Melanocyte of skin (primary cell): Measurements from ENCODE around the genes PCCB and CLDN18.

DNA sequence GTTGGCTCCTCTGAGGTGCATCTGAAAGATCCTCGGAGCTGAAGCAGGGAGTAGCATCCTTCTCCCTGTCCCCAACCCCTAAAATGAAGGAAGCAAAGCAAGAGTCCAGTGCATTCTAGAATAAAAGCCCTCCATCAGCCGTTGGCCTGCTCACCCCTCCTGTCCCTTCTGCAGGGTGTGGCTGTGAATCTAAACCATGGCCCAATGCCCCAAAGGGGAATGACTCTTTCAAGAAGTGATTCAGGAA, 38.6 kb downstream of the SLCO2A1 start:
- CAGE, long polyA plus RNA, 2 experiments = no peak in any of the 2 experiments

GRCh38 chr3:134487236-134487972, 1.5 kb downstream of the CEP63 start:
- CAGE, long polyA plus RNA, 2 experiments = no peak in any of the 2 experiments

DNA sequence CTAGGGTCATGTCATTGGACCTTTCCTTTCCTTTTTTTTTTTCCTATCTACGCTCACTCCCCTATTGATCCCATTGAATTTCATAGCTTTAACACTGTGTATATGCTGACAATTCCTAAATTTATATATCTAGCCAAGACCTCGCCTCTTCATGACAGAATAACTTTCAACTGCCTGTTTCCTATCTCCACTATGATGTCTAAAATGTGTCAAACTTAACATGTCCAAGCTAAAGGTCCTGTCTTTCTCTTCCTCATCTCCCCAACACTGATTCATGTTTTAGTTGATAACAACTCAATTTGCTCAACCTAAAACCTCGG, 49.6 kb downstream of the CEP63 start:
- CAGE, long polyA plus RNA, 2 experiments = no peak in any of the 2 experiments

- CAGE, long polyA plus RNA, 2 experiments = no peak in any of the 2 experiments
These were observed 58.9 kb downstream of the CEP63 start for GRCh38 chr3:134544751-134545075.

DNA sequence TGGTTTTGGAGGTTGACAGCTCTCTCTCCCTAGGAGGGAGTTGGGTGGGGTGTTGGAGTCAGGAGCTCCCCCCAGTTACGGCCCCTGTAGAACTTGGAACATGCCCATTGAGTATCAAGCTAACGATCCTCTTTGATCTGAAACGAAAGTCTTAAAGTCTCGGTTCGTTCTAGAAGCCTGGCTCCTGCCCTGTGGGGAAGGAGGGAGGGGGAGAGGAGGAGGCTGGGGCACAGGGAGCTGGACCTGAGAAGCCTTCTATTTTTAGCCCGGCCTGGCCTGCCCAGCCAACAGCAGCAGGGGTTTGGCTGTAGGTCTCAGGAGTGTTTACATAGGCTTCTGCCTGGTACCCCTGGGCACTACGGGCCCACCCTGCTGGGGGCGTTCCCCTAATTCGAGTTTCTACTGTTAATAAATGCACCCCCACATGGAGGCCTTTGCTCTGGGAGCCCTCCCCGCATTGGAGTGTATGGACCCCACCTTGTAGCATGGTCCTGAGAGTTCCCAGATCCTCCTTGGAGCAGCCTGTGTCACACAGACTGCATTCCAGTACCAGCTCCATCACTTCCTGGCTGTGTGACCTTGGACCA, 824 bp upstream of the KY start:
- CAGE, long polyA plus RNA, 2 experiments = no peak in any of the 2 experiments

- CAGE, long polyA plus RNA, 2 experiments = no peak in any of the 2 experiments
These were observed 464.6 kb downstream of the EPHB1 start for GRCh38 chr3:135259442-135260196.

DNA sequence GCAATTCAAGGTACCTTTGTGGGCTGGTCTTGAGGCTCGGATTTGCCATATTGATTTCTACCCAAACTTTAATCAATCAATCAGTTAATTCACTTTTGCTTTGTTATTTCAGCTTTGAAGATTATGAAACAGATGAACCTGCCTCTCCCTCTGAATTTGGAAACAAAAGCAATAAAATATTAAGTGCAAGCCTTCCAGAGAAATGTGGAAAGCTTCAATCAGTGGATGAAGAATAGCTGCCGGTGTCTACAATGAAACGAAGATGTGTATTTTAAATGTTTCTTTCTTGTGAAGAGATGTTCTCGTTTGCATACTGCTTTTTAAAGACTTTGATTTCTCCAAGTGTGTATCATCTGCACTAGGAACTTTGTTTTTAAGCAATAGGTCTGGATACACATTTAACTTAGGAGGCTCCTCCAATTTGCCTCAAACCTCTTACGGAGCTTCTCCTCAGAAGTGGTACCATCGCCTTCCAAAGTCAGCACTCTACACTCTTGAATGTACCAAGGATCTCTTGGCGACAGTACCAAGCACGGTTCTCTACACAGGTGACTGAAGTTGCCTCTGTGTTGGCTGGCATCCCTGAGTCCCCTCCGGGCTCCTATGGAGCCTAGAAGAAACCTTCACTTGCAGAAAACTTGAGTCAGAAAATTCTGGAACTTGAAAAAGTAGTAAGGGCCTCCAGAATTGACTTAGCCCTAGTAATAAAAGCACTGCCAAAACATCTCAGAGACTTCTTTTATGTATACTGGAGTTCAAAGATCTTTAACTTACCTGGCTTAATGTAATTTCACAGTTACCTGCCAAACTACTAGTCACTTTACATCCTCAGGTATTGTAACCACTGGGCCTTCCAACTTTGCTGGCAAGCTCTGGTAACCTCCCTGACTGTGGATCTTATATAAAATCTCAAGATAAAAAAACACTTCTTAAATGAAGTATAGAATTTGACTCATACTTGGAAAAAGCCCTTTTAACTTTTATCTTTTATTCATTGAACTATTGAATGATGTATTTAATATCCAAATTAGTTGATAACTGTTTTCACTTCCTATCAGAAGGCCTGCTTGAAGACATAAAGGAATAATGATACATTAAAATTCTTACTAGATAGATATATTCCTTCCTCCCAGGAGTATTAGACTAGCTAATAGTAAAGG, 50.8 kb downstream of the MSL2 start:
- CAGE, long polyA plus RNA, 2 experiments = no peak in any of the 2 experiments

- CAGE, long polyA plus RNA, 2 experiments = no peak in any of the 2 experiments
These were observed 4.0 kb downstream of the MSL2 start for GRCh38 chr3:136191999-136192589.

DNA sequence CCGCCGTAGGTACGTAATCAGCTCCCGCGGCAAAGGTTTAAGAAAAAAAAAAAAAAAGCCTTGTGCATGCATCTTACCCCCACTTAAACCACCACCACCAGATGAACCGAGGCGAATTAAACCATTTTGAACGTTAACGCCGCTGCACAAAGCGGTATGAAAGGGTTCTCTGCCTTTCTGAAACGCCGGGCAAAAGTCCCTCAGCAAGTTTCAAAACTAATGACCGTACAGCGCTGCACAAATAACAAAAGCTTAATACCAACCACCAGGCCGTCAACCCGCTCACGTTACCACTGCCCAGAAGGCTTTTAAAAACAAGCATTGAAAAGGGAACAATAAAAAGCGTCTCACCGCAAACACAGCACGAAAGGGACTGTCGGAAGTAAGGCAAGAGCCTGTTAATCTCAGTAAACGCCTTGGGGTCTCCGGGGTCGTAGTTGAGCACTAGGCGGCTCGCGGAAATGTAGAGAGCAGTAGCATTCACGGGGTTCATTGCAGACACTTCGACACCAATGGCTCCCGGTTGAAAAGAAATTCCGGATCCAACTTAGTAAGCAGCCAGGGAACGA, 1.4 kb downstream of the MSL2 start:
- CAGE, long polyA plus RNA, 2 experiments = no peak in any of the 2 experiments

GRCh38 chr3:136250140-136250835, at the start of gene PCCB:
PCCB (plus strand) TSS chr3:136250340.
- CAGE, long polyA plus RNA, 2 experiments = start-site peak on the plus strand in 1 of 2 experiments, at chr3:136250352-136250372 at its widest, 71 to 338 reads per replicate

DNA sequence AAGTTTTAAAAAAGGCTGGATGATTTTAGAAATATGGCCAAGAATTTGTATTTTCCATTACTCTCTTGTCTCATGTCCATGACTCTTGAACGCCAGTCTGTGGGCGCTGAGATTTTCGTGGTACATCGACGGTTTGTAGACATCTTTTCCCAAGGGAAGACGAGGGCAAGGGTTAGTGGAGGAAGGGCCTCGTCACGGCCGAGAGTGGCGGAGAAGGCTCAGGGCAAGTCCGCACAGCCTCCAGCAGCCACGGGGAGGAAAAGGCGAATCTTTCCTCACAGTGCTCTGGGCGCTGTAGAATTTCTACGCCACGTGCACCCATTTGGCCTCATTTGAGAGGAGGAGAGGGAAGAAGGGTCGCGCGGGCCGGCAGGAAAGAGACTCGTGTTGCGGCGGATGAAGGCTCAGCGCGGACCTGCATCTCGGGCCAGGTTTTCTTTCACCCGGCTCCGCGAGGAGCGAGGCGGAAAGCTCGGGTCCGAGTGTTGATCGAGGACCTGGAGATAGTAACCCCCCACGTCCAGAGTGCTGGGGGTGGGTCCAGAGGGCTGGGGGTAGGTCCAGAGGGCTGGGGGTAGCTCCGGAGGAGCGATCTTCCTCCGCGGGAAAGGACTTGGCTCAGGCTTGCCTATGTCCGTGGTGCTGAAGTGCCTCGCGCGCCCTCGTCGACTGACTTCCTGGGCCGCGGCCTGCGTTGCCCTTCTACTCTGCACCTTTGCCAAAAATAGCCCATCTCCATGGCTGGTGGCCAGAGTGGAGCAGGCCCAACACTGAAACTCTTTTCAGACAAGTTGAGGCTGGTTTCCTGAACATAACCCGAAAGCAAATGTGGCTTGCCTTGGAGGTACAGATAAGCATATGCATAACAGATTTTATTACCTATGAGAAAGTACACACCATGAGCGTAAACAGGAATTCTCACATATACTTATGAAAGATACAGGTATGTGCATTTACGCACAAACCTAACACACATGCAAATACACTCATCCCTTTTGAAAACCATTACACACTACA, 1.1 kb downstream of the SLC35G2 start:
- CAGE, long polyA plus RNA, 2 experiments = no peak in any of the 2 experiments

DNA sequence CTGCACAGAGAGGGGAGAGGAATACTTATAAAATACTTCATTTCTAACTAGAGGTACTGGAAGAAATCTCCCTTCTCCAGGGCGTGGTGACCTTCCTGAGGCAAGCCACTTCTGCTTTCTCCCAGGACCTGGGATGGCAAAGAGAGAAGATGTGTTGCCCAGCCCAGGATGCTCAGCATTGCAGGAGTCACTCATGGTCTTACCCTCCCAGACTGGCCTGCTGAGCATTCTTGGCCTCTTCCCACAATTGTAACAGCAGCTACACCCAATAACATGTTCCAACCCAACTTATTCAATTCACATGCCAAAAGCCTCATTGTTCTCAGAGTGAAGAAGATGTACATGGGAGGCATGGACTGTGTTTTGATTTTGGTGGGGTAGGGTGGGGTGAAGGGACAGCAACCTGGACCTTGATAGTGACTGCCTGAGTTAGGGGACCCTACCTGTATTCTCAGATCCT, 37.9 kb downstream of the IL20RB start:
- CAGE, long polyA plus RNA, 2 experiments = no peak in any of the 2 experiments

DNA sequence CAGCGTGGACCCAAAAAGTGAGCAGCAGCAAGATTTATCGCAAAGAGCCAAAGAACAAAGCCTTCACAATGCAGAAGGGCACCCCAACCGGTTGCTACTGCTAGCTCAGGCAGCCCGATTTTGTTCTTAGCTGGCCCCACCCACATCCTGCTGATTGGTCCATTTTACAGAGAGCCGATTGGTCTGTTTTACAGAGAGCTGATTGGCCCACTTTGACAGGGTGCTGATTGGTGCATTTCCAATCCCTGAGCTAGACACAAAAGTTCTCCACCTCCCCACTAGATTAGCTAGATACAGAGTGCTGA, 50.2 kb upstream of the SOX14 start:
- CAGE, long polyA plus RNA, 2 experiments = no peak in any of the 2 experiments

GRCh38 chr3:138009649-138010544, at the start of gene CLDN18:
CLDN18 (plus strand) TSS chr3:138010165.
- CAGE, long polyA plus RNA, 2 experiments = no peak in any of the 2 experiments

DNA sequence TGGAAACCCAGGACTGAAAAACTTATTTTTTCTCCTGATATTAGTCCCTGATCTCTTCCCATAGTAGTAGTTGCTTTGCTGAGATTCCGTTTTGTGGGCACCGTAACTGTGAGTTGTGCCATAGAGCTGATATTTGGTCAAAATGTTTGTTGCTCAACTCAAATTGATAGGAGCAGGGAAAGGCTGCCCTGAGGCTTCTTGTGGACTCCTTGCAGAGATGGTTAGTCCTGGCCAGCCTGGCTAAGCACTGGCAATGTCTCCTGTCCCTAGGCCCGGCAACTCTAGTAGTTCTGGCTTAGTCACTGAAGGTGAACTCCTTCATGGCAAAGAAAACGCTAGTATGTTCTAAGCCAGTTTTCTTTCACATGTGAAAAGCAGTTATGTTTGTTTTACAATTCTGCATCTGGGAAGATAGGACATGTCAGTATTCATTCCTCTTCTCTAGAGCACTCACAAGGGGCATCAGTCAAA, 695 bp upstream of the DZIP1L start:
- CAGE, long polyA plus RNA, 2 experiments = no peak in any of the 2 experiments

GRCh38 chr3:138187474-138188374, 623 bp downstream of the ARMC8 start:
- CAGE, long polyA plus RNA, 2 experiments = no peak in any of the 2 experiments

DNA sequence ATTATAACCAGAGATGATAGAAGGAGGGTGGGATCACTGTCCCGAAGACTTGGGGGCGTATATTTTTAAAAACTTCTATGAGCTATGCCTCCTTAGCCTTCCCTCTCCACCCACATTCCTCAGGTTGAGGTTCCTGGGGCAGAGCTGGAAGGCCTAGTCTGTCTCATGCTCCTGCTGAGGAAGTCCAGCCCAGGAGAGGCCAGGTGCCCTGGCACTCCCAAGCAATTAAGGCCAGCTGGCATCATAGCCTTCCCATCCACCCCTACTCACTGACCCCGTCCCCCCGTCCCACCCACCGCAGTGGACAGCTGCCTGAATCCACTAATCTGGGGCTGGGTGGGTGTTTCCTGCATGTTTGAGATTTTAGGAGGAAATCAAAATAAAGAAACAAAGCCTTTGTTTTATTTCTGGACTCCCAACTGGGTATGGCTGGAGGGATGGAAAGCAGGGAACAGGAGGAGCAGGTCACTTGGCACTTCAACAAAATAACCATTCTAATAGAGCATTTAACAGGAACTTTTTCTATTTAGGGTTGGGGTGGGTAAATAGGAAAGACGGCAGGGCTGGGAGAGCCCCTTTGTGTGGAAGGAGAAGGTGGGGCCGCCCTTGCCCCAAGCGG, 8.3 kb downstream of the MRAS start:
- CAGE, long polyA plus RNA, 2 experiments = no peak in any of the 2 experiments

DNA sequence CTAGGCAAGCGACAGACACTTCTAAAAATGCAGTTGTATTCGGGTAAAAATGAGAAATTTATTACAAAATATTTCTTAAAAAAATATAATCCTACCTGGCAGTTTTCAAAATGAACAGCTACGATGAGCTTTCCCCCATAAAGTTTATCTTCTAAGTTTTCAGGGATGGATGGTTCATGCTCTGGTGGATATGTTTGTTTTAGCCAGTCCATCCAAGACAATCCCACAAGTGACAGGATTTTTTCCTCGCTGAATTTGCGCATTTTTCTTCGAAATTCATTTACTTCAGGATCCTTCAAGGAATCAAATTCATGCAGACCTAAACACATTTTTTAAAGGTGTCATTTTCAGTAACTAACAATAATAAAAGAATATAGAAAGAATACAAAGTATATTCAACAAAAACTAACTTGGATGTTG, 92.3 kb downstream of the PIK3CB start:
- CAGE, long polyA plus RNA, 2 experiments = no peak in any of the 2 experiments

DNA sequence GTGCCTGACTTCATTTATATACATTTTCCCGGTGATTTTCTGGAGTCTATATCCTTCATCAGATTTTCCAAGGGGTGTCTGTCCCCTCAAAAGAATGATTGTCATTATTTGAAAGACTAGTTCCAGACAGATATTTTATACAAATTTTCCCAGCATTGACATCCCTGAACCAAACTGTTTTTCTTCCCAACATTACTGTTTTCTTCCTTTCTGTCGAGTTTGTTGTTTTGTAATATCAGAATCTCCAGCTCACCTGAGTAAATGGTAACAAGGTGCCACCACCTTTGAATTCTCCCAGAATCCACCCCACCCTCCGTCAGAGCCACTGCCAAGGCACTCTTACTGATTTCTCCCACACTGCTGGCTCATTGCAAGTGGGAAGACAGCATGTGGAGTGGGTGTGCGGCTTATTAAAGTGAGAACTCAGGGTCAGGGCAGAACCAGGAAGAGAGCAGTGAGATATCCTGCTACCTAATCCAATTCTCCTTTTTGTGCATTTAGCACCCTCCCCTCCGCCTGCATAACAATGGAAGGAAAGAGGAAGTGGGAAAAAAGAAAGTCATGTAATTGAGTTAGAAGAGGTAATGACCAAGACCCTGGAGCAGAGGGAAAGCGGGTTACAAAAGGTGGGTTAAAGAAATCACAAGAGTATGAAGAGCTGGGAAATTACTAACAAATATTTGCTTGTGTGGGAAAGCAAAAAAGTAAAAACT, 27.7 kb upstream of the PIK3CB start:
- CAGE, long polyA plus RNA, 2 experiments = no peak in any of the 2 experiments

- CAGE, long polyA plus RNA, 2 experiments = no peak in any of the 2 experiments
These were observed 1.8 kb downstream of the FOXL2 start for GRCh38 chr3:138944757-138945829.